ENCODE measurements around a stretch of chr12.

- PRO-cap, 4 experiments, result no peak in any of the 4 experiments
- RAMPAGE, long total RNA, 2 experiments, result no peak in any of the 2 experiments
- RRBS, result no CpG with 5 or more reads among the region's 3 CpGs
Observed at GRCh38 chr12:113494187-113494409, 22.4 kb upstream of the LHX5 start.

DNA sequence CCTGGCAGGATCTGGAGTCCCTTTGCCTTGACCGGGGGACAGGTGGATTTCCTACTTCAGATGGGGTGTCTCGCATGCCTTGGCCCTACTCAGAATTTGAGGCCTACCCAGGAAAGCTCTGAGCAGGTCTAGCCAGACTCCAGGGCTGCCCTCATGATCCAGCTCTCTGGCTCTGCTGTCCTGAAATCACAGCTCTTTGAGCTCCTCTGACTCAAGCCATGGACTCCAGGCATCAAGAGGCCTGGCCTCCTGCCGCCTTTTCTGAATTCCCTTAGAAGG, 116.0 kb downstream of the RBM19 start:
- PRO-cap, 4 experiments, result peak in 1 of 4 experiments; most common minus-strand start position 168 of the sequence (in 1)
- RAMPAGE, long total RNA, 2 experiments, result no peak in any of the 2 experiments
- RRBS, result no CpG with 5 or more reads among the region's 3 CpGs

- PRO-cap, 4 experiments, result no peak in any of the 4 experiments
- RAMPAGE, long total RNA, 2 experiments, result no peak in any of the 2 experiments
- RRBS, result no CpG with 5 or more reads among the region's 11 CpGs
Observed at GRCh38 chr12:113863123-113863610, 103.0 kb downstream of the RBM19 start.

GRCh38 chr12:113957764-113958234, 8.3 kb downstream of the RBM19 start:
- PRO-cap, 4 experiments, result no peak in any of the 4 experiments
- RAMPAGE, long total RNA, 2 experiments, result start-site peak on the minus strand in 1 of 2 experiments, at chr12:113957901-113957934 at its widest, 36 reads per replicate
- RRBS, result no CpG with 5 or more reads among the region's 14 CpGs

DNA sequence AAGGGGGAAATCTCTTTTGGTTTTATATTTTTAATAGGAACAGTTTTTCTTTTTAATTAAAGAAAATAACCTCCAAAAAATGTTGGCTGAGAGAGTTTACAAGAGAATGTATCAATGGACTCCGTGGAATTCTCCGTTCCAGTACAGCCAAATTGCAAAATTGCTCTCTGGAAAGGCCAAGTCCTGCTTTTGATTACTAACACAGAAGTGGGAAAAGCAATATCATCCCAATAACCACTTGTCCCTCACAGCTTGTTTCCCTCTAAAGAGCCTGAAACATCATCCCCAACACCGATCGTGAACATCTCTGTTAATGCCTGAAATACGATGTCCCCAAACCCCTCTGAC, 36.8 kb downstream of the TBX5 start:
- PRO-cap, 4 experiments, result no peak in any of the 4 experiments
- RAMPAGE, long total RNA, 2 experiments, result no peak in any of the 2 experiments
- RRBS, result no CpG with 5 or more reads among the region's 5 CpGs

DNA sequence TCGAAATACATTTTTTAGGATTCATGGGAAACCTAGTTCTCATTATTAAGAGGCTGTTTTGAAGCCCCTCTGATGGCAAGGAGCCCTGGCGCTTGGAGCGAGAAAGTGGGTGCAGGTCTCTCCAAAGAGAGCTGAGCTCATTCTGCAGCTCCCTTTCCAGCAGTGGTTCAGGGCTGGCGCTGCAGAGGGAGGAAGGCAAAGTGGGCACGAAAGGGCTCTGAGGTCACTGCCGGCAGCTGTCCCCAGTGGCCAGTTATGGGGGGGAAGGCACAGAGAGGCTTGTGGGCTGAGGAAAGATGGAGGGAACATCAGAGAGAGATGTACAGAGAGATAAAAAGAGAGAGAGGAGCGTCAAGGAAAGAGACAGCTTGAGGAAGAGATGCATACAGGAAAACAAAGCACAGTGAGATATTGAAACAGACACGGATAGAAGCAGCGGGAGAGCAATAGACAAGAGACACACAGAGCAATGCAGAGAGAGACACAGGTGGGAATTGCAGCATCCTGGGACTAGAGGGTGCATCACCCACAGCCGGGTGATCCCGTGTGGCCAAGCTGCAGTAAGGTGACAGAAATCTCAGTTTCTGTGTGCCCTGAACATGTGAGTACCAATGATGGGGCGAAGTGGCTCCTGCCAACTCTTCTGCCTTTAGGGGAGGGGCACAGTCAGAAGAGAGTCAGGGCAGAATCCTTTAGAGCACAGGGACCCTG, 75.4 kb upstream of the TBX5 start:
- PRO-cap, 4 experiments, result no peak in any of the 4 experiments
- RAMPAGE, long total RNA, 2 experiments, result no peak in any of the 2 experiments
- RRBS, result no CpG with 5 or more reads among the region's 12 CpGs

GRCh38 chr12:114635768-114636315, 48.1 kb downstream of the TBX3 start:
- PRO-cap, 4 experiments, result no peak in any of the 4 experiments
- RAMPAGE, long total RNA, 2 experiments, result no peak in any of the 2 experiments
- RRBS, result no CpG with 5 or more reads among the region's 9 CpGs

DNA sequence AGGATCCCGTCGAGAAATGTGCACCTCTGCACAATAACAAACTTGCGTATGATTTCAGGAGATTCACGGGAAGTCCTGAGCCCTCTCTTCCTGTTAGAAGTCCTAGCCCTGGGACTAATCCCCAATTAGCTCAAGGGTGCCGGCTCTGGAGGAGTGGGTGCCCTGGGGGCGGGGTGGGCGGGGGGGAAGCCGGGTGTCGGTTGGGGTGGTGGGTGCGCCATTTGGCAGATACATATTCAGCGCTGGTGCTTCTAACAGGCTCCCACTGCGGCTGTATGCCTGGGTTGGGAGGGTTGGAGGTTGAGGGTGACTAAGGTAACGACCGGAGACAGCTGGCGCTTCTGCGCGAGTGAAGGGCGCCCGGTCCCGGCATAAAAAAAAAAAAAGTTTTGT, 19.4 kb downstream of the TBX3 start:
- PRO-cap, 4 experiments, result peak in 2 of 4 experiments; most common plus-strand start position 303 of the sequence (in 2); most common minus-strand start position 50 of the sequence (in 2)
- RAMPAGE, long total RNA, 2 experiments, result no peak in any of the 2 experiments
- RRBS, result 61% methylated on average over 8 of the region's 20 CpGs

DNA sequence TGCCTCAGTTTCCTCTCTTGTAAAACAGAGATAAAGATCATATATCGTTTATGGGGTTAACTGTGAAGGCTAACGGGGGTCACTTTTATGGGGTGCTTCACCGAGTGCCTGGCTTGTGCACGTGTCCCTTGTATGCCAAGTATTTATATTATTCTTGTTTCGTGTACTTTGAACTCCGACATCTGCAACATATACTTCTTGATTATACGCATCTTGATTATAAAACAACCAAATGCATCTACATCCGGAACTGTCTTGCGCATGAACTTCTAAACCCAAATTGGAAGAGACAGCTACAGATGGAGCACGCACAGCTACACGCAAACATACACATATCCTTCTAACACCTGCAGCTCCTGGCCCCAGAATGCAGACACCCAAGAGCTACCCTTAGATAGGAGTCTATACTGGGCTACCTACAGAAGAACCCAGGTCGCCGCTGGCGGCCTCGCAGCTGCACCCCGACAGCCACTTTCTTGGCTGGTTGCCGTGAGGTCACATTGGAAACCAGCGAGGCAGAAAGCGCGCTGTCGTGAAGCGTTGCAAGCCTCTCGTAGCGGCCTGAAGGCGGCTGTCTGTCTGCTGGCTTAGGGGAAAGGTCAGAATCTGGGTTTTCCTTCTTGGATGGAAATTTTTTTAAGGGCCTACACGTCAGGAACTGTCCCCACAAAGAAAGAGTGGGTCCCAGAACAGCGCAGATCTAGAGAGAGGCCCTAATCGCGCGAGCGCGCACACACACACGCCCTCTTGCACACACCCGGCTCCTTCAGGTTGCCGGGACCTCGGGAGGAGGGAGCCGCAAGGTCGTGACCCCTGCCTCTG, 17.2 kb downstream of the TBX3 start:
- PRO-cap, 4 experiments, result peak in 2 of 4 experiments; most common plus-strand start position 500 of the sequence (in 2); most common minus-strand start position 475 of the sequence (in 1)
- RAMPAGE, long total RNA, 2 experiments, result no peak in any of the 2 experiments
- RRBS, result 44% methylated on average over 4 of the region's 38 CpGs

- PRO-cap, 4 experiments, result peak in 4 of 4 experiments; most common plus-strand start chr12:114668803 (in 3); most common minus-strand start chr12:114668730 (in 4)
- RAMPAGE, long total RNA, 2 experiments, result no peak in any of the 2 experiments
- RRBS, result 0% methylated on average over 1 of the region's 30 CpGs
Observed at GRCh38 chr12:114668638-114669146, 15.3 kb downstream of the TBX3 start.

- PRO-cap, 4 experiments, result no peak in any of the 4 experiments
- RAMPAGE, long total RNA, 2 experiments, result start-site peak on the minus strand in 1 of 2 experiments, at chr12:114682362-114682504 at its widest, 5 reads per replicate
- RRBS, result no CpG with 5 or more reads among the region's 6 CpGs
Observed at GRCh38 chr12:114682012-114682668, 1.8 kb downstream of the TBX3 start.

DNA sequence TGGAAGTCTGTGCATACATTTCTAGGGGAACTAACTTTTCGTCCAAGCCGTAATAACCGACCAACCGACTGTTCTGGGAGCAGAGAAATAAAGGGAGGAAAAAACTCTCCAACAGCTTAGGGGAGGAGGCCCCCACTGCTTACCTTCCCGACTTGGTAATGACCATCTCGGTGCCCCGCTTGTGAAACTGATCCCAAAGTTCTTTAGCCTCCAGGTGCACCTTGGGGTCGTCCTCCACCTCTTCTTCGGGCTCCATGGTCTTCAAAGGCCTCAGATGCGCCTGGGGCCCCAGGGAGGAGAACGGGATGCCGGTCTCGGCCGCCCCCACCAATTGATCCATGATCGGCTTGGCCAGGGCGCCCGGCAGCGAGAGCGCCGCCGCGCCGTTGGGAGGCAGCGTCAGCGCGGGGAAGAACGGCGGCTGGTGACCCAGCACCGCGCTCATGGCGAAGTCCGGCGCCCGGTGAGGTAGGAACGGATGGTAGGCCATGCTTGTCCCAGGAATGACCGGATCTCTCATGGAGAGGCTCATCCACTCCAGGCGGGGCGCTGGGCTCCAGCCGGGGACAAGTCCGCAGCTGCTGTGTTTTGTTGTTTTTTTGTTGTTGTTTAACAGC, 1.2 kb downstream of the TBX3 start:
- PRO-cap, 4 experiments, result no peak in any of the 4 experiments
- RAMPAGE, long total RNA, 2 experiments, result no peak in any of the 2 experiments
- RRBS, result 3% methylated on average over 22 of the region's 40 CpGs

DNA sequence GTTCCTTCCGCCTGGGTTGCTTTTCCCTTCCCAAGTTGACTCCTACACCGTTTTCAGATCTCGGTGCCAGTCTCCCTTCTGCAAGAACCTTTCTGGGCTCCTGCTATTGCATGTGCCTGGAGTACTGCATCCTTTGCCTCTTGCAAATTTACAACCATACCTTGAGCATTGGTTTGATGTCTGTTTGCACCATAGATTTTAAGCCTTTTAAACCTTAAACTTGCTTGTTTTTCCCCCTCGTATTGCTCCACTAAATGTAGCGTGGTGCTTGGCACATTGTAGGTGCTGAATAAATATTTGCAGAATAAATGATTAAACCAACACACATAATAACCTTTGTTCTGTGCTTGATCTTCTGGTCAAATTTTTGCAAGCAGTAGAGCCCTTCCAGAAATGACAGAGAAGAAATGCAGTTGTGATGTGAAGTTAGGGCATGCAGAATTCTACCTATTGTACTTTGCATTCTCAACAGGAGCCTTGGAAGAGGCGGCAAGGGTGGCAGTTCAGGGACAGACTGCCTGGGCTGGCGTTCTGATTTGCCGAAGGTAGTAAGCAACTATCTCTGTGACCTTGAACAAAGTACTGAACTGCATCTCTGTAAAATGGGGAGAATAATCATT, 394.3 kb upstream of the TBX3 start:
- PRO-cap, 4 experiments, result no peak in any of the 4 experiments
- RAMPAGE, long total RNA, 2 experiments, result no peak in any of the 2 experiments
- RRBS, result no CpG with 5 or more reads among the region's 8 CpGs

DNA sequence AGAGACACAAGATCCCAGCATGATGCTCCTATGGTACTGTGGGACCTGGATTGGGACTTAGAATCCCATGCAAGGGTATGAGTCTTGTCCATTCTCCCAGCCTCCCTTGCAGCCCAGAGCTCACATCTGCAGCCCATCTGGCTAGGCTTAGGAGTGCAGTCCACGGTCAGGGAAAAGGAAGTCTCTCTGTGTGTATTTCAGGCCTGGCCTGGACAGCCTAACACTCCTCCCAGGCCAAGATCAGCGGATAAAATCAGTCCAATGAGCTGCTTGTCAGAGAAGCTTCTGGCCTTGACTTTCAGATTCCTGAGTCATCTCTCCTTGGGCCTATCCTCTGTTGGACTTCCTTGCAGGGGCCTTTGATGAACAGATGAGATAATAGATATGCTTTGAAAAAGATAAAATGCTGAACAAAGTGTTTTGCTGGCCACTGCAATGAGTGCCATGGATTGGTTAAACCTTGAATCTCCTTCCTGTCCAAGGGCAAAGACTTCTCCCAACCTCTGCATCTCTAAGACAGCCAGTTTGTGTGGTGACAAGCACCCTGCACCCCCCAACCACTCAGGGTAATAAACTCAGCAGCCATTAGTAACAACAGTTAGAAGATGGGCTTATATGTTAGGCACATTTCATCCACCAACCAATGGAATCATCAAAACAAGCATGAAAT, 412.8 kb upstream of the TBX3 start:
- PRO-cap, 4 experiments, result no peak in any of the 4 experiments
- RAMPAGE, long total RNA, 2 experiments, result no peak in any of the 2 experiments
- RRBS, result no CpG with 5 or more reads among the region's 2 CpGs

DNA sequence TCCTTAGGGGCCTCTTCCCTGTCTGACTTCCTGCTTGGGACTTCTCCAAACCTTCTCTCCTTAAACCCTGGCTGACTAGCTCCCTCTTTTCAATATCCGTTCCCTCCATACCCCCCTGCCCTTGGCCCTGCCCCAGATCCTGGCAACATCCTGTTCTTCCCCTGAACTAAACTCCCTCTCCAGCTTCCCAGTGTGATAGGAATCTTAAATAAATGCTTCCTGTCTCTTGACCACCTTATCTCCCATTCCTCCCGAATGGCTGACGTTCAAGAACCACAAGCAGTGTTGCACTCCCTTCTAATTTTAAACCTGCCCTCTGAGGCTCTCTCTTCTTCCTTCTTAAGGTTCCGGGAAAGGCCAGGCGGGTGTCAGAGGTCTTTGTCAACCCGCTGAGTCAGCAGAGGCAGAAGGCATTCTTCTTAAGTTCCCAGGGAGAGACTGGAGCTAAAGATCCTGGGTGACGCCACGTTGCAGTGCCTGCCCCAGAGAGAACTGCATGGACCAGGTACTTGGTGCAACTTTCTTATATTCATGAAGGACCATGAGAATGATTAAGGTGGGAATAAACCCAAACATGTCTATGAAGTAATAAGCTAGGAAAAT, 420.0 kb upstream of the TBX3 start:
- PRO-cap, 4 experiments, result no peak in any of the 4 experiments
- RAMPAGE, long total RNA, 2 experiments, result no peak in any of the 2 experiments
- RRBS, result no CpG with 5 or more reads among the region's 8 CpGs

- PRO-cap, 4 experiments, result no peak in any of the 4 experiments
- RAMPAGE, long total RNA, 2 experiments, result no peak in any of the 2 experiments
- RRBS, result no CpG with 5 or more reads among the region's 9 CpGs
Observed at GRCh38 chr12:115398120-115399070, 714.4 kb upstream of the TBX3 start.

- PRO-cap, 4 experiments, result peak in 1 of 4 experiments; most common minus-strand start chr12:115624012 (in 1)
- RAMPAGE, long total RNA, 2 experiments, result no peak in any of the 2 experiments
- RRBS, result 5% methylated on average over 3 of the region's 10 CpGs
Observed at GRCh38 chr12:115623712-115624113, 653.8 kb downstream of the MED13L start.

DNA sequence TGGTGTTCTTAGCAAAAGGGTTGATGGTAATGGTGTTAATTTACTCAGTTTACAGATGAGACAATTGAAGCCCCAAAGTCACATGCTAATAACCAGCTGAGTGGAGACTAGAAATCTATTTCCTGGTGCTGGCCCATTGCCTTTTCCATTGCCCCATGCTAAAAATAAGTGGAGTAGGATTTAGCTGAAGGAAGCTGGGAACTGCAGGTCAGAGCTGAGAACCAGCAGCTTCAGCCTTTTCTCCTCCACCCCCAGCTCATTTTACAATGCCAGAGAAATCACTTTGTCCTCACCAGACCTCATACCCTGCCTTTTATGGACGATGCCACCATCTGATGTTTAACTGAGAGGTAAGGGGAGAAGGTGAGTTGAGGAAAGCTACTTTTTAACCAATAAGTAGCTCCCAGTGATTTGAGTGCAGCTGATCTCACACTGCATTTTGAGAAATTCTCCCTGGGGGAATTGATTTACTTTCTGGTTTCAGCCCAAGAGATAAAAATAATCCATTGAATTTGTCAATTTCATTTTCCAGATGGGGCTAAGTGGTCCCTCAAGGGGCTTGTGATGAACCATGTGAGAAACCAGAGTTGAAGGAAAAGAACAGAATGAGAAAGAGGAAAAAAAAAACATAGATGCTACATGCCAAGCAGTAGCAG, 516.3 kb downstream of the MED13L start:
- PRO-cap, 4 experiments, result peak in 1 of 4 experiments; most common minus-strand start position 441 of the sequence (in 1)
- RAMPAGE, long total RNA, 2 experiments, result no peak in any of the 2 experiments
- RRBS, result no CpG with 5 or more reads among the region's 1 CpG

DNA sequence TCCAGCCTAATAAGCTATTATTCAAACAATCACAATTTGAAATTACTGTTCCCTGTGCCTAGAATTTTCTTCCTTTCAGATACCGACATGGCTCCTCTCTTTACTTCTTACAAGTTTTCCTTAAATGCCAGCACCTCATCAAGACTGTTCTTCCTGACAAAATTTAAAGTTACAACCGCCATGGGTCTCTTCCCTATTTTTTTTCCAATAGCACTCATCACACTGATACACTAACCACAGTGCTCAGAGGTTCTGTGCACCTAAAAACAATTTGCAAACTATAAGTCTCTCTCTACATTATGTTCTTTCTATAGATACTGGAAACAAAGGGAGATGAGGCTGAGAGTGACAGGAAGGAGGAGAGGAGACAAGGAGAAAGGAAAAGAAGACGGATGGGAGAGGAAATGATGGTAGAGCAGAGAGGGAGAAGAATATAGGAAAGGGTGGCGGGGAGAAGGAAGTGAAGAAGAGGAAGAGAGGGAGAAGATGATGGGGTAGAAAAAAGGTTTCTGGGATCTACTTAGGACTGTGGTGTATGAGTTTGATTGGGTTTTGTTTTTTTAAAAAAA, 244.9 kb downstream of the MED13L start:
- PRO-cap, 4 experiments, result no peak in any of the 4 experiments
- RAMPAGE, long total RNA, 2 experiments, result start-site peak on the minus strand in 1 of 2 experiments, centred at position 359 of the sequence, 7 reads per replicate
- RRBS, result no CpG with 5 or more reads among the region's 4 CpGs

- PRO-cap, 4 experiments, result no peak in any of the 4 experiments
- RAMPAGE, long total RNA, 2 experiments, result no peak in any of the 2 experiments
- RRBS, result no CpG with 5 or more reads among the region's 6 CpGs
Observed at GRCh38 chr12:116111312-116111867, 166.1 kb downstream of the MED13L start.